Pericardium fibroblast (primary cell): ENCODE data around the genes FBRSL1 and CHFR.

DNA sequence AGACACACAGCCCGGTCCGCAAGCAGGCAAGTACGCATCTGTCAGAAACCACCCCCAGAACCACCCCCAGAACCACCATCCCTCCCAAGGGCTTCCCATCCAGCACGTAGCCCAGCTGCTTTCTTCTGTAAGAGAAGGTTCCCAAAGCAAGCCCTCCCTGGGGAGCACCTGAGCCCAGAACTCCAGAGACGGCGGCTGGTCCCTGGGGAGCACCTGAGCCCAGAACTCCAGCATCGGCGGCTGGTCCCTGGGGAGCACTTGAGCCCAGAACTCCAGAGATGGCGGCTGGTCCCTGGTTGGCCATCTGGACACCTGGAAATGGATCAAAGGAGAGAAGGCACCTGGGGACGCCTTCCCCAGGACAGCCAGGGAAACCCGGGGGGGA is 2.6 kb upstream of the FBRSL1 start:
- RAMPAGE, long total RNA: no peak

DNA sequence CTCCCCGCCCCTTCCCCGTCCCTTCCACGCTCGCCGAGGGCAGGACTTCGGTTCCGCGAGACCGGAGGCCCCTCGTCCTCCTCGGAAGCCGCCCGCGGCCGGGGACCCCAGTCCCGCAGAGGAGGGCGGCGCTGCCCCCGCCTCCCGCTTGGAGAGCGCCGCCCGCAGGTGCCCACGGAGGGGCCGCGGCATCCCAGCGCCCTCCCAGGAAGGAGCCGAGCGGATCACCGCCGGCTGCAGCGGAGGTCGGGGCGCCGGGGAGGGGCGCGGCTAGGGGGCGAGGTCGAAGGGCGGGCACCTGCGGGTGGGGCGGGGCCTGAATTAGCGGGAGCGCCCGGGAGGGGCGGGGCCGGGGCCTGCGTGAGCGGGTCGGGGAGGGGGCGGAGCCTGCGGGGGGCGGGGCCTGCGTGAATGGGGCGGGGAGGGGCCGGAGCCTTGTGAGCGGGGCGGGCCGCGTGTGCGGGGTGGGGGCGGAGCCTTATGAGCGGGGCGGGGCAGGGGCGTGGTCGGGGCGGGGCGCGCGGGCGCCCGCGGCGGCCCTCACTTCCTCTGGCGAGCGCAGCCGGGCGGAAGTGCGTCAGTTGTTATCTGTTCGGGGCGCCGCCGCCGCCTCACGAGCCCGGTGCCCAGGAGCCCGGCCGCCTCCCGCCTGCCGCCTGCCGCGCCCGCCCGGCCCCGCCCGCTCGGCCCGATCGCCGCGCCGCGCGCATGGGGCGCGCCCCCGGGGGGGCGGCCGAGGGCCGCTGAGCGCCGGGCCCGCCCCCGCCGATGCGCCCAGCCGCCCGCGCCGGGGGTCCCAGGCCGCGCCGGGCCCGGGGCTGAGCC is at the start of gene FBRSL1:
Gene FBRSL1 (plus strand): TSS at position 577 of the 825 bp plus-strand sequence.
- RAMPAGE, long total RNA: no peak

- RAMPAGE, long total RNA: no peak
Measured at GRCh38 chr12:132505129-132505657, 15.2 kb downstream of the FBRSL1 start.

- RAMPAGE, long total RNA: no peak
Measured at GRCh38 chr12:132552094-132553173, 57.9 kb downstream of the LRCOL1 start.

GRCh38 chr12:132581884-132582359 is 28.5 kb downstream of the LRCOL1 start:
- RAMPAGE, long total RNA: no peak

GRCh38 chr12:132619308-132619720 is 738 bp downstream of the P2RX2 start:
- RAMPAGE, long total RNA: no peak

- RAMPAGE, long total RNA: no peak
Measured at GRCh38 chr12:132631801-132632469, 13.4 kb downstream of the P2RX2 start.

- RAMPAGE, long total RNA: no peak
Measured at GRCh38 chr12:132672004-132673187, 14.7 kb downstream of the POLE start.

DNA sequence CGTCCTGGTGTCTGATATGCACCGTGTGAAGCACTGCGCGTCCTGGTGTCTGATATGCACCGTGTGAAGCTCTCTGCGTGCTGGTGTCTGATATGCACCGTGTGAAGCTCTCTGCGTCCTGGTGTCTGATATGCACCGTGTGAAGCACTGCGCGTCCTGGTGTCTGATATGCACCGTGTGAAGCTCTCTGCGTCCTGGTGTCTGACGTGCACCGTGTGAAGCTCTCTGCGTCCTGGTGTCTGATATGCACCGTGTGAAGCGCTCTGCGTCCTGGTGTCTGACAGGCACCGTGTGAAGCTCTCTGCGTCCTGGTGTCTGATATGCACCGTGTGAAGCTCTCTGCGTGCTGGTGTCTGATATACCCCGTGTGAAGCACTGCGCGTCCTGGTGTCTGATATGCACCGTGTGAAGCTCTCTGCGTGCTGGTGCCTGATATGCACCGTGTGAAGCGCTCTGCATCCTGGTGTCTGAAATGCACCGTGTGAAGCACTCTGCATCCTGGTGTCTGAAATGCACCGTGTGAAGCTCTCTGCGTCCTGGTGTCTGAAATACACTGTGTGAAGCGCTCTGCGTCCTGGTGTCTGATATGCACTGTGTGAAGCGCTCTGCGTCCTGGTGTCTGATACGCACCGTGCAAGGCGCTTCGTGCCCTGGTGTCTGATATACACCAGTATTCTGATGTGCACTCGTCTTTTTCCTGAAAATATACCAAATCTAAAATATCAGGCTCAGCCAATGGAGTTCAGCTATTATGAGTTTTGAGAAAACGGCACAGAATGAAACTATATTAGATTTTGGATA is 22.7 kb downstream of the PGAM5 start:
- RAMPAGE, long total RNA: no peak

DNA sequence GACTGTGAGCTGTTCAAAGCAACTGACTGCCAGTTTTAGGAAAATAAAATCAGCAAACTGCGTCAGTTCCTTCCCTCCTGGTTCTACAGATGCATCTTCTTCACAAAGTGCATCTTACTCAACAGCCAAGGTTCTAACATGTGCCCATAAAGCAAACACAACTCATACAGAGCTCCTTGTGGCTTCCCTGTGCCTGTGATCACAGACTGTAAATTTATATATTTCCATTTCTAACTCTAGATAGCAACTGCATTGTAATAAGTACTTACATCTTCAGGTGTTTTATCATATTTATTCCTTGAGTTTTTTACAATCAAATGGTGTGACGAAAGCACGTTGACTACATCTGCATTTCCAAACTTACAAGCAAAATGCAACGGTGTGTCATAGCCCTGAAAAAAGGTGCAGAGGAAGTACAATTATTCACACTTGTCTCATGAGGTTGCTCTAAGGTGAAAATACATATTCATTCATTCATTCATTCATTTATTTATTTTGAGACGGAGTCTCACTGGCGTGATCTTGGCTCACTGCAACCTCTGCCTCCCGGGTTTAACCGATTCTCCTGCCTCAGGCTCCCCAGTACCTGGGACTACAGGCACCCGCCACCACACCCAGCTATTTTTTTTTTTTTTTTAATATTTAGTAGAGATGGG is 18.6 kb downstream of the ANKLE2 start:
- RAMPAGE, long total RNA: no peak

GRCh38 chr12:132823947-132824945 is 4.4 kb downstream of the GOLGA3 start:
- RAMPAGE, long total RNA: no peak

DNA sequence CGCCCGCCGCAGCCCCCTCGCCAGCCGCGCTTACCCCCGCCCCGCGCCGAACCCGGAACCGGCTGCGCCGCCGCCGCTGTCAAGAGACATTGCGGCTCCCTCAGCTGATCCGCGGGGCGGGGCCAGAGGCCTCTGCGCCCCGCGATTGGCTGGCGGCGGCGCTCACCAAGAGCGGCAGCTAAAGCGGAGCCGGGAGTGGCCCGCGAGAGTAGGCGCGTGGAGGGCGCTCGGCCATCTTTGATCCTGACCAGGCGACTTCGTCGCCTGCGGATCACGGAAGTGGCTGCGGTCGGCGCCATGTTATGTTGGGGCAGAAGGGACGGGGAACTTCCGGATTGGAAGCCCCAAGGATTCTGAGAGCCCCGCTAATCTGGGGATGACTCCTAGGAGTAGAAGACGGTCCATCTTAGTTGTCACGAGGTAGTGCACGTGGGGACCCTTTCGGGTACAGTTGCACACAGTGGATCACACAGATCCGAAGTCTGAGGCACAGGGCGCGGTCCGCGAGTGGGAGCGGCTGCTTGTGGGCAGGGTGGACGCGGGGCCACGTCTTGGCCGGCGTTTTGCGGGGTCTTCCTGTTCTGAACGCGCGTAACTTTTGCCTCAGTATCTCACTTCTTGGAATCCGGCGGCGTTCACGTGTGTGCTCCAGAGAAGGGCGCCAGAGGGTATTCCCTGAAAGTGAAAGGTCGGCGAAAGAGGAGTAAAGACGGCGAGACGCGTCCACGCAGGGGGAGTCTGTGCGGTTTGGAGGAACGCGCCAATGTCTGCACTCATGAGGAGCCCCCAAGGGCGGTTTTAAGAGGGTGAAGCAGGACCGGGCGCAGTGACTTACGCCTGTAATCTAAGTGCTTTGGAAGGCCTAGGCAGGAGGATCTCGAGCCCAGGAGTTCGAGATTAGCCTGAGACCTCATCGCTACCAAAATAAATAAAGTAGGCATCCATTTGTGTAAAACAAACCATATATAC is at the start of gene CHFR:
Gene CHFR (minus strand): TSS at position 93 of the 969 bp plus-strand sequence.
- RAMPAGE, long total RNA: start-site peak on the minus strand centred at position 65 of the sequence, 34 bp wide, 101 and 52 reads in 2 replicates

DNA sequence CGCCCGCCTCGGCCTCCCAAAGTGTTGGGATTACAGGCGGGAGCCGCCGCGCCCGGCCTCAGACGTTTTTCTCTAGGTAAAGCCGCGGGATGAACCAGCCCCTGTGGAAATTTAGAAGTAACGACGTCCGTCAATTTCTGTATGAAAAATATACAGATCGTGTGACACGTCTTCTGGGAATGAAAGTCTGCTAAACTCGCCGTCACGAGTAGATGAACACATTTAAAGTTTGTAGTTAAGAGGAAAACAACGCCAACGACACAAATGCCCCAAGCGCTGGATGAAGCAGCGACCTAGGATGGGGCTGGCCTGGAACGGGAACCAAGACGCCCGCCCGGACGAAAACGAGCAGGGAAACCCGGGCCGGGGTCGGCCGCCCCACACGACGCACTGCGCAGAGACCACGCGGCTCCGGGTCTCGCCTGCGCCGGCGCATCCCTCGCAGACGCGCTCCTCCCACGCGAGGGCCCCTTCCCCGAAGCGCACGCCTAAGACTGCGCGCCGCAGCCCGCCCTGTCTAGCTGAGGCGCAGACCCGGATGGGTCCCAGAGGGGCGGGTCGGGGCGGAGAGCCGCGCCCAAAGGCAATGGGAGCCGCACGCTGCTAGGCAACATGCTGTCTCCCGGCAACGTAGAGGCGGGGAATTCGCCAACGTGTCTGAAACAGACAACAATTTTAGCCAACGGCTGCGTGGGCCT is 20.7 kb upstream of the CHFR start:
- RAMPAGE, long total RNA: no peak

- RAMPAGE, long total RNA: no peak
Measured at GRCh38 chr12:133057308-133057973, 20.1 kb downstream of the ZNF84 start.

DNA sequence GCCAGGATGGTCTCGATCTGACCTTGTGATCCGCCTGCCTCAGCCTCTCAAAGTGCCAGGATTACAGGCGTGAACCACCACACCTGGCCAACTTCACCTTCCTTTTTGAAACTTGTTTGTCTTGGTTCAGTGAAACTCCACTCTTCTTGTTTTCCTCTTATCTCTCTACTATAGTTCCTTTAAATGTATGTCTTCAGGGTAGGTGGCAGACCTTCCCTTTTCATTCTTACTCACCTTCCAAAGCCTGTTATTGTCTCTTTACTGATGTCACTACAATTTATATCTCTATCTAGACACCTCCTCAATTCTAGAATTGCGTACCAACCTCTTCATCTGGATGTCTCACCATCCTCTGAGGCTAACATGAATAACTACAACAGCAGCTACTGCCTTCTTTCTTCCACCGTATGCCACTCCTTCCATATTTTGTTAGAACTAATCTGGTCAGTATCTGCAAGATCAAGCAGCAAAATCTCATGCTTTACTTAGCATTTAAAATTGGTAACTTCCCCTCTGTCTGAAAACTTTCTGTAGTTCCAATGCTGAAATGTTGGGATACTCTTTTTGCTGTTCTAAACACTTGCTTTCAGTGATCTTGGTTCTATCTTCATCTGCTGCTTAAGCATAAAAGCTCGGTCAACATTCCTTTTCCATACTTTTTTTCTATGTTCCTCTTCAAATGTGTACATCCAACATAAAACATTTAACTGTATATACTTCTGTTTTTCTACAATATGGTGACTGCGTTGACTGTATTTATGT is 11.7 kb downstream of the ZNF891 start:
- RAMPAGE, long total RNA: no peak

GRCh38 chr12:133141302-133141827 is 10.9 kb downstream of the ZNF10 start:
- RAMPAGE, long total RNA: no peak